ENCODE measurements around the gene DUSP22.

DNA sequence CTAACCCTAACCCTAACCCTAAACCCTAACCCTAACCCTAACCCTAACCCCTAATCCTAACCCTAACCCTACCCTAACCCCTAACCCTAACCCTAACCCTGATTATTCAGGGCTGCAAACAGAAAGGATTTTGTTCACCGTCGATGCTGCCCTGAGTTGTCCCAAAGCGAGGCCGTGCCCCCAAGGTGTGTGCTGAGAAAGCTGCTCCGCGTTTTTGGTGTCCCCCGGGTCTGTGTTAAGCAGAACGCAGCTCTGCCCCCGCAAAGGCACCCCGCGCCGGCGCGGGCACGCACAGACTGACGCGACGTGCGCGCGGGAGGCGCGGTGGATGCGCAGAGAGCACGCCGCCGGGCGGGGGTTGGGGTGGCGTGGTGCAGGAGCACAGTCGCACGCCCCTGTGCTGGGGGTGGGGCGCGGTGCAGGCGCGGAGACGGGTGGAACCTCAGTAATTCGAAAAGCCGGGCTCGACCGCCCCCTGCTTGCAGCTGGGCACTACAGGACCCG, 144.3 kb upstream of the DUSP22 start:
- PRO-cap, result no peak

GRCh38 chr6:291906-292604, at the start of gene DUSP22:
Gene DUSP22, plus strand, starts transcription at chr6:292487.
- PRO-cap, result bidirectional peak, plus-strand start at chr6:292109, minus-strand start at chr6:292002; bidirectional peak, plus-strand start at chr6:292533, minus-strand start at chr6:292416

GRCh38 chr6:296683-297271, 4.5 kb downstream of the DUSP22 start:
- PRO-cap, result no peak

DNA sequence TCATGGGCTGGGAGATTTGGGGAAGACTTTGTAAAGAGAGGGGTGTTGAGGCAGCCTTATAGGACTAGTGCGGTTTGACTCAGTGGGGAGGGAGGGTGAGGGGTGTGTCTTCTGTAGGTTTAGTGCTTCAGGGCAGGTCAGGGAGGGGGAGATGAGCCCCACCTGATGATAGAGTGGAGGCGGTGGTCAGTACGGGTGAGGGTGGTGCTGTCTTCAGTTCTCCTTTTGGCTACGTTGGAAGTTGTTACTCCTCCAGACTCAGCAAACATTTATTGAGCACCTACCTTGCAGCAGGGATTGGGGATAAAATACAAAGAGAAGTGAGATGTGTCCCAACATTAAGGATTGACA, 28.3 kb downstream of the DUSP22 start:
- PRO-cap, result no peak

- PRO-cap, result no peak
Observed at GRCh38 chr6:355712-356422, 35.7 kb upstream of the IRF4 start.

- PRO-cap, result no peak
Observed at GRCh38 chr6:358384-358905, 33.1 kb upstream of the IRF4 start.

- PRO-cap, result no peak
Observed at GRCh38 chr6:387218-387937, 4.2 kb upstream of the IRF4 start.

GRCh38 chr6:487867-488389, 96.4 kb downstream of the IRF4 start:
- PRO-cap, result no peak

DNA sequence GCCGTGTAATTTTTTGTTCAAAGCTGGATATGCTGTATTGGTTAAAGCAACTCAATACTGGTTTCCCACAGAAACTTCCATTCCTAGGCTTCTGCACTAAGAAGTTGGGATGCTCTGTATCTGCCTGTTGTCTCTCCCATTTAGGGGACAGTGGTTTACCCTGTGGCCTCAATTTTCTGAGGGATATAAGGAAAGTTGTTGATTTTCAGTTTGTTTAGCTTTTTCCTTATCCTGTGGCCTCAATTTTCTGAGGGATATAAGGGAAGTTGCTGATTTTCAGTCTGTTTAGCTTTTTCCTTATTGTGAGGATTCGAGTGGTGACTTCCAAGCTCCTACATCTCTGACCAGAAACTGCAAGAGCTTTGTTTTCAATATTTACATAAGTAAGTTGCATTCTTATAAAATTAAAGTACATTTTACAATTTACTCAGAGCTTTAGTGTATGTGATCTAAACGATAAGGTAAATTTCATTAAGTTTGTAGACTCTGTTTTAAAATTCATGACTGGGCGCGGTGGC, 15.6 kb upstream of the HUS1B start:
- PRO-cap, result no peak

DNA sequence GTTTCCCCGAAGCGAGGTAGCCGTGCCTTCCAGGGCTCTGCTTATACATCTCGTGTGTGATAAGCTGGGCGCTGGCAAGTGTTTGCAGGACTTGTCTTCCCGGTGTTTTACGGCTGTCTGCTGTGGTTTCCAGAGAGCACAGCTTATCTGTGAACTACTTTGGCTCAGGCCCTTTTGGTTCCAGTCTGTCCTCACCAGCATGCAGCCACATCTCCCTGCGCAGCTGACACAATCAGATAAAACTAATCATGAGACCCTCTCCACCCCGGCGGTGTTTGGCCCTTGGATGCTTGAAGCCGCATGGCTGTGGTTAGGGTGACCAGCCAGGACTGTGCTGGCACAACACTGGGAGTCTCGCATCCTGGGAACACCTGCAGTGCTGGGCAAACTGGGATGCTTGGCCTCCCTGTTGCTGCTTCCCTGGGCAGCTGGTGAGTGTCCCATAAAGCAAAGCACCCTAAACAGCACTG, 241.8 kb upstream of the FOXQ1 start:
- PRO-cap, result no peak

- PRO-cap, result no peak
Observed at GRCh38 chr6:1385236-1385749, 4.1 kb upstream of the FOXF2 start.

- PRO-cap, result no peak
Observed at GRCh38 chr6:1389888-1390360, 548 bp downstream of the FOXF2 start.

DNA sequence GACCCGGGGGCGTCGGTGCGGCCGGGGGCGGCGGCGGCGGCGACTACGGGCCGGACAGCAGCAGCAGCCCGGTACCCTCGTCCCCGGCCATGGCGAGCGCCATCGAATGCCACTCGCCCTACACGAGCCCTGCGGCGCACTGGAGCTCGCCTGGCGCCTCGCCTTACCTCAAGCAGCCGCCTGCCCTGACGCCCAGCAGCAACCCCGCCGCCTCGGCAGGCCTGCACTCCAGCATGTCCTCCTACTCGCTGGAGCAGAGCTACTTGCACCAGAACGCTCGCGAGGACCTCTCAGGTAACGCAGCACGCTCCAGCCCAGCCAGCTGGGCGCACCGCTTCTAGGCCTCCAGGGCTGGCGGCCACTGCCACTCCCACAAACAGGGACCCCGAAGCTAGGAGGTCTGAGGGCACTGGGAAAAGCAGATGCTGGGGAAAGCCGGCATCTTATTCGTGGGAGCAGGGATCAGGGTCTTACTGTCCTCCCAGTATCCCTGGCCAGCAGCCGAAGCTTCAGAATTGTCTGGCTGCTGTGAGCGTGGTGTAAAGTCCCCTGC, 1.5 kb downstream of the FOXF2 start:
- PRO-cap, result no peak

GRCh38 chr6:1554839-1555388, 54.8 kb upstream of the FOXC1 start:
- PRO-cap, result bidirectional peak, plus-strand start at chr6:1555294, minus-strand start at chr6:1555174

DNA sequence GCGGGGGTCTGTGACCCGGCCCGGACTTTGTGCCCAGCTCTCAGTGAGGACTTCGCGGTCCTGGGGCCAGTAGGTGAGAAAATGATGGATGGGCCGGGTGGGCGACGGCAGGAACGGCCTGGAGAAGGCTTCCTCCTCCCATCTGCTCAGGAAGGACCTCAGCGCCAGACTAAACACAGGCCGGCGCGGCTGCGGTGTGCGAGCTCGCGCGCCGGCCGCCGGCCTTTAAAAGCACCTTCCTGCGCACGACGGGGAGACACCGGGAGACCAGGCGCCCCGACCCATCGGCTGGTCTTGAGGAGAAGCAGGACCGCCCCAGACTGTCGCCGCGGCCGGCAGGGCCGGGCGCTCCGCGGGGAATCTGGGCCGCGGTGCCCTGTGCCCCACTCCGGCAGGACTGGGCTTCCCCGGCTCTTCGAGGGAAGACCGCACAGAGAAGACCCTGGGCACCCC, 8.3 kb upstream of the FOXC1 start:
- PRO-cap, result no peak

DNA sequence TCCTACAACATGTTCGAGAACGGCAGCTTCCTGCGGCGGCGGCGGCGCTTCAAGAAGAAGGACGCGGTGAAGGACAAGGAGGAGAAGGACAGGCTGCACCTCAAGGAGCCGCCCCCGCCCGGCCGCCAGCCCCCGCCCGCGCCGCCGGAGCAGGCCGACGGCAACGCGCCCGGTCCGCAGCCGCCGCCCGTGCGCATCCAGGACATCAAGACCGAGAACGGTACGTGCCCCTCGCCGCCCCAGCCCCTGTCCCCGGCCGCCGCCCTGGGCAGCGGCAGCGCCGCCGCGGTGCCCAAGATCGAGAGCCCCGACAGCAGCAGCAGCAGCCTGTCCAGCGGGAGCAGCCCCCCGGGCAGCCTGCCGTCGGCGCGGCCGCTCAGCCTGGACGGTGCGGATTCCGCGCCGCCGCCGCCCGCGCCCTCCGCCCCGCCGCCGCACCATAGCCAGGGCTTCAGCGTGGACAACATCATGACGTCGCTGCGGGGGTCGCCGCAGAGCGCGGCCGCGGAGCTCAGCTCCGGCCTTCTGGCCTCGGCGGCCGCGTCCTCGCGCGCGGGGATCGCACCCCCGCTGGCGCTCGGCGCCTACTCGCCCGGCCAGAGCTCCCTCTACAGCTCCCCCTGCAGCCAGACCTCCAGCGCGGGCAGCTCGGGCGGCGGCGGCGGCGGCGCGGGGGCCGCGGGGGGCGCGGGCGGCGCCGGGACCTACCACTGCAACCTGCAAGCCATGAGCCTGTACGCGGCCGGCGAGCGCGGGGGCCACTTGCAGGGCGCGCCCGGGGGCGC, 1.4 kb downstream of the FOXC1 start:
- PRO-cap, result no peak

DNA sequence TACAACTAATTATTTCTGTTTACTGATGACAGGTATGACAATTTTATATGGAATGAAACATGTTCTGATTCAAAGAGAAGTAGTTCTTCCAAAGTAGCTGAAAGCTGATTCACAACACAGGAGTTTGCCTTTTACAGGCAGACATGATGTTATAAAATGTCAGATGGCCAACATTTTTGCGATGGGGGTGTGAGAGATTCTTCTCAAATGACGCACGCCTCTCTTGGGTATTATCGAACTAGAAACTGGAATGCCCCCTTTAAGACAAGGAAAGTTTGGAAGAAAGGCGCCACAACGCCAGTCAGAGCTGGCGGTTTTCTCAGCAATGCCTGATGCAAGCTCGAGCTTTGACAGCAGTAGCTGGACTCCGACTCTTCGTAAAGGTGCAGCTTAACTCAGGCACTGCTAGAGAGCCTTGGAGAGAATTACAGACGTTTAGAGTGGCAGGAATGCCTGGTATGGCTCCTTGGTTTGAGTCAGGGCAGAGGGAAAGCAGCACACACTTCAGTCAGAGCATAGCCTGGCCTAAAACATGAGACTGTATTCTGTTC, 92.2 kb downstream of the FOXC1 start:
- PRO-cap, result no peak

DNA sequence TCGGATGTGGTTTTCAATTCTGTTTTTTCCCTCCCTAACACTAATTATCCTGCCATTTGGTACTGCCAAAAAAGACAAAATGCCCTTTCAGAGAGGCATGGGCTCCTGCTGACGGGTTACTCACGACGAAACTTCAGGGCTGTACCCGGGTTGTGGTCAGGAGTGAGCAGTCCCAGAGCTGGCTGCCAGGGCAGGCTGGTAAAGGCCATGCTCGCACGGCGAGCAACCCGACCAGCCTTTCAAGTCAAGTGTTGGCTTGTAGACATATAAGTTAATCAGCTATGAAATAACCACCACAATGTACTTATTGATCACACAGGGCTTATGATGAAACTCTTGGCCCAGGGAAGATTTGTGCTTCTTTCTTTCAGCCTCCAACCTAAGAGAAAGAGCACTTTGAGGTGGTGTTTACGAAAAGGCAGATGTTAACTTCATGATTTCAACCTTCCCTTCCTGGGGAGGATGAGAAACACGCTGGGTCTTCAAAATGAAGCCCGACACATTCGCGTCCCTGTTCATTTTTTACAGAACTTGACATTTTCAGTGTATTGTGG, 152.6 kb downstream of the FOXC1 start:
- PRO-cap, result no peak

GRCh38 chr6:1781495-1781922, 171.8 kb downstream of the FOXC1 start:
- PRO-cap, result no peak

DNA sequence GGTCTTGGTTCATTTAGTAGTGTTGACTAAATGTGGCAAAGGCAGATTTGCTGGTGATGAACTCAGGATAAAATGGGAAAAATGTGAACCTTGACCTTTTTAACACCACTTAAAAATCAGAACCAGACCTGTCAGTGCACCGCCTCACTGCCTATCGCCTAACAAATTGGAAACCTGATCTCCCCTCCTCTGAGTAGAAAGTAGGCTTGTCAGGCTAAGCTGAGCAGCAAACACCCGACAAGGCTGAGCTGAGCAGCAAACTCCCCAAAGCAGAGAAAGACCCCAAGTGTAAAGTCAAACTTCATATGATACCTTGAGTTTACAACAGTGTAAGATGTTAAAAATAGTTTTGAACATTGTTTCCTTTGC, 254.8 kb downstream of the FOXC1 start:
- PRO-cap, result no peak